Cardiac atrium fibroblast (primary cell): ENCODE results near the gene SDK2.

- RAMPAGE, long total RNA, result no peak
Measured at GRCh38 chr17:72432016-72432772, 311.4 kb downstream of the SOX9 start.

DNA sequence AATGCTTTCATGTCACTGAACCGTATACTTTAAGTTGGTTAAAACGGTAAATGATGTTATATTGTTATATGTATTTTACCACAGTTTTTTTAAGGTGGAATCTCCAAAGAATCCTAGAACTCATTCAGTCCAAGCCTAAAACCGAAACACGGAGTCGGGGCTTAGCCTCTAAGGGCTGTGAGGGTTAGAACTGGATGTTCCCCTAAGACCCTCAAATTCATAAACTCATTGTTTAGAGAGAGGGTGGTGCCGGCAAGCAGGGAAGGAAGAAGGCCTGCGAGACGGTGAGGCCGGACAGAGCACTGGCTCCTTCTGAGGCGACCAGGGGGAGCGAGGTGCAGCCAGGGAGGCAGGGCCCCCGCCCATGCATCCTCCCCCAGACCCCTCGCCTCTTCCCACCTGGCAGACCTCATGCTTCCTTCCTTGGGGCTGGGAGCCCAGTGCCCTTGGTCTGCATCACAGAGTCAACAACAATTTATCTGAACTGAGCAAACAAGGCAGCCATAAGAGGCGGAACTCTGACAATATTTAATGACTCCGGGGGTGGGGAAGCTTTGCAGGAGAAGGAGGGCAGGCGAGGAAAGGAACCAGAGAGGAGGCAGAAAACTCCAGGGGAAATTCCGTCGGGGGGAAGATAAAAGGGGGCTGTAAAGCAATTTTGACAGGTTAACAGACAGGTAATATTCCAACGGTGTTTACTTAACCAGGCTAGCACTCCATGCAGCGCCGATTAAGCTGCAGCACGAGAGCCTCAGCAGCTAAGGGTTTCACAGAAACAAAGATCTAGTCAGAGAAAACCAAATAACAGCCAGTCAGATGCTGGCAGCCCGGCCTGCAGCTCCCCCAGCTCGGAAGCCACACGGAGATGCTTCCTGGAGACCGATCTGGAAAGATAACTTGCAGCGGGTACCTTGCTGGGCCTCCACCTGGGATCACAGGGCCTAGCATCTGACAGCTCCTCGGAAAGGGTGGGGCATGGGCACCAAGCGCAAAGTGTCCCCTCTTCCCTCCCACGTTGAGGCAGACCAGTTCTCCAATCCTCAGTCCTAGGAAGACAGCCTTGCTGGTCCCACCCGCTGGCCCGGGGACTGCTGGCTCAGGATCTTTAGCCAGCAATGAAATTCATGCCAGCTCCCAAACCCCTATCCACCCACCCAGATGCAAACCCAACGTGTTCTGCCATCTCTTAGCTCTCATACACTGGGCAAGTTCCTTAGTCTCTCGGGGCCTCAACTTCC is 398.1 kb downstream of the SOX9 start:
- RAMPAGE, long total RNA, result no peak

DNA sequence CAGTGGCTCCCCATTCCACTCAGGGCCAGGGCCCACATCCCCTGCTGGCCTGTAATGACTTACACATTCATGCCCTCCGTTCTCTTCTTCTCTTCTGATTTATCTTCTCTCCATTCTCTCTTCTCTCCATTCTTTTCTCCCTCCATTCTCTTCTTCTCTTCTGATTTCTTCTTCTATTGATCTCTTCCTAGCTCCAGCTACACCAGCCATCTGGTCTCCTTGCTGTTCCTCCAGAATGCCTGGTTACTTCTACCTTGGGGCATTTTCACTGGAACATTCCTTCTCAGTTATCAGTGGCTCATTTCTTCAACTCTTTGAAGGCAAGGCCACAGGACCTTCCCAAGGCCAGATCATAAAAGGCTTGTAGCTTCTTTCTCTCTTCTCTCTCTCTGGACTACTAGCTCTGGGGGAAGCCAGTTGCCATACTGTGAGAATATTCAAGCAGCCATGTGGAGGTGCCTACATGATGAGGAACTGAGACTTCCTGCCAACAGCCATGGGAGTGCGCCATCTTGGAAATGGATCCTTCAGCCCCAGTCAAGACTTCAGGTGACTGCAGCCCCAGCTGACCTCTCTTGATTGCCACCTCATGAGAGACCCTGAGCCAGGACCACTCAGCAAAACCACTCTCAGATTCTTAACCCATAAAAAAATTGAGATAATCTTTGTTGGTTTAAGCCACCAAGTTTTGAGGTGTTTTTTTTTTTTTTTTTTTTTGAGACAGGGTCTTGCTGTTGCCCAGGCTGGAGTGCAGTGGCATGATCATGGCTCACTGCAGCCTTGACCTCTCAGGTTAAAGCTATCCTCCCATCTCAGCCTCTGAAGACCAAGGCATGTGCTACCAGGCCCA is 427.6 kb downstream of the SLC39A11 start:
- RAMPAGE, long total RNA, result no peak

DNA sequence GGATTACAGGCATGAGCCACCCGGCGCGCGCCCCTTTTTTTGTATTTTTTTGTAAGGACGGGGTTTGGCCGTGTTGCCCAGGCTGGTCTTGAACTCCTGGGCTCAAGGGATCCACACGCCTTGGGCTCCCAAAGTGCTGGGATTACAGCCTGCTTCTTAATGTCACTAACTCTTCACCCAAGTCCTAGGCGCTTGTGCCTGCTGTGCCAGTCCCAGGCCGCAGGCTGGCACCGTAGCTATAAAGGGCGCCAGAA is 1.7 kb upstream of the COG1 start:
- RAMPAGE, long total RNA, result no peak

GRCh38 chr17:73262798-73263031 is 1.0 kb upstream of the CPSF4L start:
- RAMPAGE, long total RNA, result no peak

GRCh38 chr17:73293351-73293935 is 18.4 kb downstream of the CDC42EP4 start:
- RAMPAGE, long total RNA, result no peak

- RAMPAGE, long total RNA, result no peak
Measured at GRCh38 chr17:73340082-73340733, 28.4 kb upstream of the CDC42EP4 start.

DNA sequence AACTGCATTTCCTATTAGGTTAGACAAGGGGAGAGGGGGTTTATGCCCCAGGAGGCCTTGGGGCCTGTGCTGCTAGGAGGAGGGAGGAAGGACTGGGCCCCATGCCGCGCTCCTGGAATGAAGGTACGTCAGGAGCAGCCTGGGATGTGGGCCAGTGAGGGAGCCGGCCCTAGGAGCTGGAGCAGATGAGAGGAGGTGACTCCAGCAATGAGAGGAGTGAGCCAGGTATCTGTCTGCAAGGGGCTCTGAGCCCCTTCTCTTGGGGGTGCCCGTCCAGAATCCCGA is 46.9 kb upstream of the CDC42EP4 start:
- RAMPAGE, long total RNA, result no peak

DNA sequence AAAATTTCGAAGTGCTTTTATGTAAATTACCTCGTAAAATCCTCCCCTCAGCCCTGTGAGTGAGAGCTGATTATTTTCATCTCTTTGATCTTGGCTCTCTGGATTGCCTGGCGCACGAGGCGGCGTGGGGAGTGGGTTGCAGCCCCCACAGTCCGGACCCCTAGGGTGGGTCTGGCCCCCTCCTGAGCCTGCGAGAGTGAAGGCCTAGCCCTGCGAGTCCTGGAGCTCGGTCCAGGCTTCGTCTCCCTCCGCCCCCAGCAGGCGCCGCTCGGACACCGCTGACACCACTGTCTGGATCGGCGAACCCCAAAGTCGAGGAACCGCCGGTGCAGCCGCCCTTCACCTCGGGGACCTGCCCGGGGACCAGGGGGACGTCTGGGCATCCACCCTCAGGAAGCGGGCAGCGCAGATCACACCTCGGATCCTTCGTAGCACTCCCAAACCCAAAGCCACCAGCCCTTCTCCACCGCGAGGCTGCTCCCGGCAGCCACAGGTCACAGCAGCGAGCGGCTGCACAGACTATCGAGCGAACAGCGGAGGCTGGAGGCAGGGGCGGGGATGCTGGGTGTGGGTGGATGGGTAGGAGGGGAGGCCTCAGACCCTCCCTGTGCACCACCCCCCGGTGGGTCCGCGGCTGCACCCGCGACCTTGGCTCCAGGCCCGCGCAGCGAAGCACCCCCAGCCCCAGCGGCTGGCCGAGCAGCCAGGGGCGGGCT is 1.3 kb downstream of the SDK2 start:
- RAMPAGE, long total RNA, result no peak

GRCh38 chr17:73644157-73645097 is at the start of gene SDK2:
SDK2 (minus strand) TSS chr17:73644445.
- RAMPAGE, long total RNA, result no peak

DNA sequence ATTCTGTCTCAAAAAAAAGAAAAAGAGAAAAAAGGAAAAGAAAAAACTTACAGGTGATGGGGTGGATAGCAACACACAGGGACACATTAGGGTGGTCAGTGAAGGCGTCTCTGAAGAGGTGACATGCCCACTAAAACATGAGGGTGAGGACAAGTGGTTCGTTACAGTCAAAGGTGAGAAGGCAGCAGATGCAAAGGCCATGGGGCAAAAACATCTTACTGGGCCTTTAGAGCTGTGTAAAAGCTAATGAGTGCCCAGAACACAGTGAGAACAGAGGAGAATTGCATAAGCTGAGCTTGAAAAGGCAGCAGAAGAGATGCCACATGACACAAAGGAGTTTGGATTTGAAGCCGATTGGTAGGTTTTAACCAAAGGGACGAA is 48.5 kb upstream of the RPL38 start:
- RAMPAGE, long total RNA, result no peak

DNA sequence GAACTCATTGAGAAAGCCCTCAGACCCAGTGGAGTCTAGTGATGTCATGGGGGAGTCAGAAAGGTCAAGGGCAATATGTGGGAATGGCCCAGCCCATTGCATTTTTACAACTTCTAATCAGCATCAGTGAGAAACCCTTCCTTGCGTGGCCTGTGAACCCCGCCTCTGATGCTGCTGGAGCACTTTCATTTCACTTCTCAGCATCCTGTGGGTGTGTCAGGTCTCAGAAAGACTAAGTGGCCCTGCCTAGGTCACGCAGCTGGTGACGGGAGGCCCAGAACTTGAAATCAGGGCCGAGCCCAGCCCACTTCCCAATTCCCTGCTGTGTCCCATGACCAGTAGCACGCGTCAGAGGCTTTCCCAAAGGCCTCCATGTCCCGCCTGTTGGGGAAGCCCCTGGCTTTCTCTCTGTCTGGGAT is 6.1 kb downstream of the DNAI2 start:
- RAMPAGE, long total RNA, result no peak

- RAMPAGE, long total RNA, result no peak
Measured at GRCh38 chr17:74290177-74290715, 16.2 kb downstream of the DNAI2 start.

DNA sequence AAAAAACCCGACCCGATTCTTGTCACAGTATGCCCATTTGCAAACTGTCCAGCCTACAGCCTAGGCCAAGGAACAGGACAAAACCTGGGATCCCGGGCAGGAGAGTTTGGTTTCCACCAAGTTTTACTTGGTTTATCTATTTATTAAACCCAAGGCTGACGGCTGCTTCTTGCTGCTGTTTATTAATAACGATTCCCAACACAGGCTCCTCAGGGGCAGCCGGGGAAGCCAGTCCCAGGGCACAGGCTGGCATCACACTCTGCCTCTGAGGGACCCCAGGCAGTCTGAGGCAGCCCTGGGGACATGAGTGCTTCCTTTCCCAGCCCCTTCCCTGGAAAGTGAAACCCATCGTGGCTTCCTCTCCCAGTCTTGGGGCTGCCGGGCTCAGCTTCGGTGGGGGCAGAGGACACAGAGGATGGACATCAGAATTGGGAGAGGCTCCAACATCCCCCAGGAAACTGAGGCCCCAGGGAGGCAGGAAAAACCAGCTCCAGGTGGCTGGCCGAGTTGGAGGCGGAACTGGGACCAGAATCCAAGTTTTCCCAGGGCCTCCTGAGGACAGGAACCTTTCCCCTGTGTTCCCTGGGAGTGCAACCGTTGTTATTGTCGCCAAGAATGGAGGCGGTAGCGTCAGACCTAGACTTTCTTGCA is 984 bp upstream of the KIF19 start:
- RAMPAGE, long total RNA, result no peak

GRCh38 chr17:74387376-74387903 is 20.1 kb downstream of the GPR142 start:
- RAMPAGE, long total RNA, result no peak

- RAMPAGE, long total RNA, result no peak
Measured at GRCh38 chr17:74426395-74426814, 5.5 kb upstream of the GPRC5C start.

GRCh38 chr17:74430390-74430517 is 1.6 kb upstream of the GPRC5C start:
- RAMPAGE, long total RNA, result no peak

DNA sequence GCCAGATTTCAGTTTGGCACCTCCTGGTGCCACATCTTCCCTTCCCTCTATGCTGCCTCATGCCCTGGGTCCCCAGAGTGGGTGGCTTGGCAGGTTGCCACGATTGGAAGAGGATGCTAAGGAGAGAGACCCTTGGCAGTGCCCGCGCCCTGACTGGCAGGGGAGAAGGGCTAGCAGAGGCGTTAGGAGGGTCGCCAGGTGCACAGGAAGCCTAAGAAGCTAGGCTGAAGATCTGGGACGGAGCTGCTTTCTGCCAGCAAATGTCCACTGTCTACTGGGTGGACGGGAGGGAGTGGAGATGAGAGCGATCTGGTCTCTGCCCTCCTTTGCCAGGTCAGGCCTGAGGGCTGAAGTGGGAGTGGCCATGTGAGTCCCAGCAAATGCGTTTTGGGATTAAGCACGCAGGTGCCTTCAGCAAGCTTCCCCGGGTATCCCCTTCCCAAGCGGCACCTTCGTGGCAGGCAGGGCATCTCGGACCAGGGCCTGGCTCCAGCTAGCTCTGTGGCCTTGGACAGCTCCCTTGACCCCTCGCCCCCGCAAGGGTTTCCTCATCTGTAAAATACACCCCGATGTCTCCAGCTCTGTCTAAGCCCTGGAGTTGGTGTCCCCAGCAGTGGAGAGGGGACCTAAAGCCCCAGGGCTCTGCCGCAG is 13.4 kb upstream of the CD300A start:
- RAMPAGE, long total RNA, result no peak

- RAMPAGE, long total RNA, result no peak
Measured at GRCh38 chr17:74641892-74642257, 18.3 kb upstream of the CD300E start.

DNA sequence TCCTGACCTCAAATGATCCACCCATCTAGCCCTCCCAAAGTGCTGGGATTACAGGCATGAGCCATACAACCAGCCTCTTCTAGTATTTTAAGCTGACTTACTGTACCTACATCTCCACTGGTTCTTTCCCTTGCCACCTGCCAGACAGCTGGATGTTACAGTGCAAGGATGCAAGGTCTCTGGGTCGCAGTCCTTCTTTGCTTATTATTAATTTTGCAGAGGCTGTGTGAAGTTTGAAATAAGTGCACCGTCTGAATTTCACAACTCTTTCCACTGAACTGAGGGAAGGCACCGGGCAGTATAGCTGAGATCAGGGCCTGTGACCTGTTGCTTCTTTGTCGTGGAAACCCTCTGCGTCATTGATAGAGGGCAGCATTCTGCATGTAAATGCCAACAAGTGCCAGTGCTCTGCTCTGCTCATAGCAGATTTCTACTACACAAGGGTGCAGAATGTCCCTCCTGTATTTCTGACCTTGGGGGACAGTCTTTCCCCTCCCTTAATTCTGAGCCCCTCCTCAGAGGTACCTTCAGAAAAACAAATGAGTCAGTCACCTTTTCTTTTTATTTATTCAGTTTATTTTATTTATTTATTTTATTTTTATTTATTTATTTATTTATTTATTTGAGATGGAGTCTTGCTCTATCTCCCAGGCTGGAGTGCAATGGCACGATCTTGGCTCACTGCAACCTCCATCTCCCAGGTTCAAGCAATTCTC is 25.9 kb downstream of the CD300LF start:
- RAMPAGE, long total RNA, result no peak